Mammary epithelial cell (primary cell): ENCODE measurements around a stretch of chr7.

GRCh38 chr7:2079485-2080468, 153.0 kb downstream of the MAD1L1 start:
- CAGE, long polyA plus RNA, result no peak
- RRBS, result no CpG with 5 or more reads among the region's 30 CpGs

GRCh38 chr7:2082124-2082761, 150.5 kb downstream of the MAD1L1 start:
- CAGE, long polyA plus RNA, result no peak
- RRBS, result 96% methylated on average over 5 of the region's 20 CpGs

- CAGE, long polyA plus RNA, result no peak
- RRBS, result no CpG with 5 or more reads among the region's 46 CpGs
Observed at GRCh38 chr7:2108293-2109718, 123.9 kb downstream of the MAD1L1 start.

- CAGE, long polyA plus RNA, result no peak
- RRBS, result no CpG with 5 or more reads among the region's 23 CpGs
Observed at GRCh38 chr7:2120206-2120928, 112.4 kb downstream of the MAD1L1 start.

- CAGE, long polyA plus RNA, result no peak
- RRBS, result no CpG with 5 or more reads among the region's 13 CpGs
Observed at GRCh38 chr7:2133038-2133502, 99.7 kb downstream of the MAD1L1 start.

DNA sequence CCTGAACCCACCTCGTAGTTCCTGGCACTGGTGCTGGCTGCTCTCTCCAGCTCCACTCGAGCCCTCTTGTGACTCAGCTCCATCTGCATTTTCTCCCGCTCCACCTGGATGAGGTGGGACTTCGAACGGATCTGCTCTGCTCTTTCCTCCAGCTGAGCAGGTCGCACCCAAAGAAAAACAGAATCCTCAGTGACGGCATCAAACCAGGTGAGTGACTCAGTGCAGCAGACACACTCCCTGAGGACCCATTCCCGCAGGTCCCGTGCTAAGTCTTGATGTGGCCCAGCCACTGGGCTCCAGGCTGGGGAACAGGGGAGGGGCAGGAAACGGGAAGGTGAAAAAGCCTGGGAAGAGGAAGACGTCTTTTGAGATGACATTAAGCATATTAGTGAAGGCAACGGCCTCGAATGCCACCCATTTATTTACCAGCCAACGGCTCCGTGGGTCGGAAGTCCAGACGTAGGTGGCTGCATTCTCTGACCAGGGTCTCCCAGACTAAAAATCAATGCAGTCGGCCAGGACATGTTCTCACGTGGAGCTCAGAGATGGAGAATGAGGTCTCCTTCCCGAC, 7.3 kb downstream of the MAD1L1 start:
- CAGE, long polyA plus RNA, result no peak
- RRBS, result no CpG with 5 or more reads among the region's 20 CpGs

DNA sequence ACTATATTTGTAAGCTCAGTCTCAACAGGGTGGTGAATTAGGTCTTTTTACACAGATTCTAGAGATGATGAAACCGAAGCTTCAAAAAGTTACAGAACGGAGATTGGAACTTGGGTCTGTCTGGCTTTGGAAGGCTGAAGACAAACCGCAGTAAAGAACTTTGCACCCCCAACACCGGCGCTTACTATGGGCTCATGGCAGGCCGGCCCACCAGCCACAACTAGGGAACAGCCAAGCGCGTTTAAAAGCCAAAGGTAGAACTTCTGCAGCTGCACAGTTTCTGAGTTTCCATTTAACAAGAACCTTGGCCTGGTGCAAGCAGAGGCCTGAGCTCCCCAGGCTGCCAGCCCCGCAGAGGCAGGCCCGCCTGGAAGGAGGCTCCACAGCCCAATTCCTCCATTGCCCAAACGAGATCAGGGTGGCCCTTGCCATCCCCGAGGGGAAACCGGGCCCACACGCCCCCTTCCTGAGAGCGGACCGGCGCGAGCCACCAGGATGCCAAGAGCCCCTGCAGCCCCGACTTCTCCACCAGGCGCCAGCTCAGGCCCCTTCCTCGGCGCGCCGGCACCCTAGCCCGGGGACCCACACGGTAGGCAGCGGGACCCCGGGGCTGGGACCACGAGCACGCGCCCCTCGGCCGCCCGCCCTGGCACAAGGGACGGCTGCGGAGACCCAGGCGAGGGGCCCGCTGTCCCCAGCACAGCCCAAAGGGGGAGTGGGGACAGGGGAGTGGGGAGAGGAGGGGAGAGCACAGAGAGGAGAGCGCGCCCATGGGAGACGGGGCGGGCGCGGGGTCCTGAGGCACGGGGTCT, 598 bp downstream of the MAD1L1 start:
- CAGE, long polyA plus RNA, result no peak
- RRBS, result under 1% methylated on average over 8 of the region's 45 CpGs

GRCh38 chr7:2301094-2301885, 13.0 kb downstream of the SNX8 start:
- CAGE, long polyA plus RNA, result no peak
- RRBS, result no CpG with 5 or more reads among the region's 13 CpGs

DNA sequence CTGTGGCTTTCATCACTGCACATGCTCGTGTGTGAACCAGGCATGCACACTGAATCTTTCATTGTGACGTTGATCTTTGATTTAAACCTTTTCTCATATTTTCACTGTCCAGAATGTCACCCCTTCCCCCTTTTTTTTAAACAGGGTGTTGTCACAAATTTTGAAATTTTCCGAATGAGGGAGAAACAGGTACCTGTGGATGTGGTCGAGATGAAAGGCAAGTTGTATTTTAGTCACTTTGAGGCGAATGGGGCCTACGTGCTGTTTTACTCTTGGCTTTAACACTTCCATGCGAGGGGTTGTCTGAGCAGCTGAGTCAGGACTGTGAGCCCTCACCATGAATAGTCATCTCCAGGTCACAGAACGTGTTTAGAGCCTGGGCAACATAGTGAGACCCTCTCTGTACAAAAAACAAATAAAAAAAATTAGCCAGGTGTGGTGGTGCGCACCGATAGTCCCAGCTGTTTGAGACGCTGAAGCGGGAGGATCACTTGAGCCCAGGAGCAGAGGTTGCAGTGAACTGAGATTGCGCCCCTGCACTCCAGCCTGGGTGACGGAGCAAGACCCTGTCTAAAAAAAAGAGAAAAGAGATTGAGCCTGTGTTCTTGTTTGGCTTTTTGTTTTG, 17.1 kb downstream of the EIF3B start:
- CAGE, long polyA plus RNA, result no peak
- RRBS, result no CpG with 5 or more reads among the region's 14 CpGs

- CAGE, long polyA plus RNA, result no peak
- RRBS, result no CpG with 5 or more reads among the region's 13 CpGs
Observed at GRCh38 chr7:2375616-2376310, 21.1 kb downstream of the EIF3B start.

DNA sequence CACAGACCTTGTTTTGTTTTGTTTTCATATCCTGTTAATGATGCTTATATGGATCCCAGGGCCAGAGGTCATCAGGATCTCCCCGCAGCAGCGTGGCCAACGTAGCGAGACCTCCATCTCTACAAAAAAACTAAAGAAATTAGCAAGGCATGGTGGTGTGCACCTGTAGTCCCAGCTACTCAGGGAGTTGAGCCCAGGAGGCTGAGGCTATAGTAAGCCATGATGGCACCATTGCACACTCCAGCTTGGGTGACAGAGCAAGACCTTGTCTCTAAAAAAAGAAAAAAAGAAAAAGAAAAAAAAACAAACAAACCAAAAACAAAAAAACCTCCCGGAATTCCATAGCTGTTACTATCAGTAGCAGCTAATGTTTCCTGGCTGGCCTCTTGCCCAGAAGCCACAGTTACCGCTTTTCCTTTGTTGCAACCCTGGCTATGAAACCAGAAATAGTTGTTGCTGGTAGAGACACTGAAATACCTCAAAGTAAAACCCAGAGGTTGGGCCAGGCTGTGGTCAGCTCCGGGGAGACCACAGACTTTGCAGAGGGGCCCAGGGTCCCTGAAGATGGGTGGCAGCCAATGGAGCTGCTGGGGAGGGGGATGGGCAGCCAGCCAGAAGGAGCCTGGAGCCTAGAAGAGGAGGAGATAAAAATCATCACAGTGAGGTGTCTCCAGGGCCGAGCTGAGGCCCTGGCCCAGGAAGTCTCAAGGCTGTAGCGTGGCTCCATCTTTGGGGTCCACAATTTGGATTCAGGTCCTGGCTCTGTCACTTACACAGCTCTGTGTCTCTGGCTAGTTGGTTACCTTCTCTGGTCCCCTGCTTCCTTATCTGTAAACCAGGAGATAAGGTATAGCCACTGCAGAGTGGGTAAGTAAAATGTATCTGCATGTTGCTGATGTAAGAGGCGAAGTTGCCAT, 3.5 kb upstream of the CHST12 start:
- CAGE, long polyA plus RNA, result no peak
- RRBS, result no CpG with 5 or more reads among the region's 10 CpGs

DNA sequence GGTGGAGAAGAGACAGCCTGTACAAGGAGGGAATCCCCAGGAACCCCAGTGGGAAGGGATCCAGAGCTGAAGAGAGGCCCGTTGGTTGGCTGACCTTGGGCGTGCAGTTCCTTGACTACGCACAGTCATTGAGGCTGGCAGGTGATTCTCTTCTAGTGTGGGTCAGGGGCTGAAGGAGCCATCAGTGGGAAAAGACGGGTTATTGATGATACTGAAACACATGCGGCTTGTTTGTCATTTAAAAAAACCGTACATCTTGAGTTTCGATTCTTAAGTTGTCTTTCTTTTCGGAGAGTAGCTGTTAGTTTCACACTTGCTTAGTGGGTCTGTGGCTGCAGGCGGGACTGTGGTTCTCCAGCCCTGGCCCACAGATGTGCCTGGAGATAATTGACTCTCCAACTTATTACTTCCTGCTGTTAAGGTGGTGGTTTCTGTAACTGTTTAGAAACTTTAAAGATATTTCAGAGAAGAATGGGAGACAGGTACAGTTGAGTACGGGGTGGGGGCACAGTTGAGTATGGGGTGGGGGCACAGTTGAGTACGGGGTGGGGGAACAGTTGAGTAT, 2.5 kb downstream of the CHST12 start:
- CAGE, long polyA plus RNA, result no peak
- RRBS, result no CpG with 5 or more reads among the region's 11 CpGs

DNA sequence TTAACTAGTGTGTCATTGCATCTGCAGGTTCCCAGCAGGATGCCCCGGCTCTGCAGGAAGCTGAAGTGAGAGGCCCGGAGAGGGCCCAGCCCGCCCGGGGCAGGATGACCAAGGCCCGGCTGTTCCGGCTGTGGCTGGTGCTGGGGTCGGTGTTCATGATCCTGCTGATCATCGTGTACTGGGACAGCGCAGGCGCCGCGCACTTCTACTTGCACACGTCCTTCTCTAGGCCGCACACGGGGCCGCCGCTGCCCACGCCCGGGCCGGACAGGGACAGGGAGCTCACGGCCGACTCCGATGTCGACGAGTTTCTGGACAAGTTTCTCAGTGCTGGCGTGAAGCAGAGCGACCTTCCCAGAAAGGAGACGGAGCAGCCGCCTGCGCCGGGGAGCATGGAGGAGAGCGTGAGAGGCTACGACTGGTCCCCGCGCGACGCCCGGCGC, 29.1 kb downstream of the CHST12 start:
- CAGE, long polyA plus RNA, result no peak
- RRBS, result 98% methylated on average over 9 of the region's 39 CpGs

DNA sequence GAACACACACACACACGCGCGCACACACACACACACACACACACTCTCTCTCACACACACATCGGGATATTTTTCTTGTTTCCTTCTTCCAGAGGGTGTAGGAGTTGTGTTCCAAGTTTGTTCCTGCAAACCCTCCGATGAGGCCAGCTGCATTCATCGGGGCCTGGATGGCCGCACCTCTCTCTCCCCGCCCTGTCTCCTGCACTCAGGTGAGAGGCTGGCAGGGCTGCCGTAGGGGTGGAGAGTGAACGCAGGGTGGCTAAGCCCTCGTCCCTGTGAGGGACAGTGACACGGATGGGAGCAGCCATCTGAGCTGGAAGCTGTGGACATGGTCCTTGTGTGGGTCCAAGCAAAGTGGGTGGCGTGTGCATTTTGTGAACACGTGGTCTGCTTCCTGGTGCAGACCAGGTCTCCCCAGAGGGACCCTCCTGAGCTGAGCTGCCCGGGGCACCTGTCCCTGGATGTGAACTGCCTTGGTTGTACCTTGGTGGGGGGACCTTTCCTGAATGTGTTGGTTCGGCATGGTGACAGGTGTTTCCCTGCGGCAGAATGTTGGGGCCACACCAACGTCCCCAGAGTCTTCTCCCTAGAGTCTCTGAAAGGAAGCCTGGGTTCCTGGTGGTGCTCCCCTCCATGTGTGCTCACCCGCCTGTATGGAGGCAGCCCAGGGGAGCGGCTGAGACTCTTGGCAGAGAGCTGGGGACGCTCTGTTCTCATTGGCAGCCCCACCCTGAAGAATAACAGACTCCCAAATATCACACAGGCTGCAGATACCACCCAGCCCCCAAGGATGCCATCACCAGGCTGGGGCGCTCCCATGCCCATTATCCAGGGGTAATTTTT, 34.5 kb downstream of the CHST12 start:
- CAGE, long polyA plus RNA, result no peak
- RRBS, result no CpG with 5 or more reads among the region's 22 CpGs

DNA sequence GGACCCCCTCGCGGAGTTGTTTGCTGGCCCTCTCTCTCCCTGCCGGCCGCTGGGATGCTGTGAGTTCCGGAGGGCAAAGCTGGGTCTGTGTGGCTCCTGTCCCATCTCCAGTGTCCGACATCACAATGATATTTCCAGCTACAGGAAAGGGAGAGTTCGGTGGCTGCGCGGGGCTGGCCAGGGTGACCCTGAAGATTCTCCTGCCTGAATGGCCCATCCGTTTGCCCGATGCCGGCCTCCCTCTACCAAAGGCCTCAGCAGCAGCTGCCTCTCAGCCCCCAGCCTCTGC, 12.1 kb upstream of the LFNG start:
- CAGE, long polyA plus RNA, result no peak
- RRBS, result 97% methylated on average over 3 of the region's 12 CpGs

DNA sequence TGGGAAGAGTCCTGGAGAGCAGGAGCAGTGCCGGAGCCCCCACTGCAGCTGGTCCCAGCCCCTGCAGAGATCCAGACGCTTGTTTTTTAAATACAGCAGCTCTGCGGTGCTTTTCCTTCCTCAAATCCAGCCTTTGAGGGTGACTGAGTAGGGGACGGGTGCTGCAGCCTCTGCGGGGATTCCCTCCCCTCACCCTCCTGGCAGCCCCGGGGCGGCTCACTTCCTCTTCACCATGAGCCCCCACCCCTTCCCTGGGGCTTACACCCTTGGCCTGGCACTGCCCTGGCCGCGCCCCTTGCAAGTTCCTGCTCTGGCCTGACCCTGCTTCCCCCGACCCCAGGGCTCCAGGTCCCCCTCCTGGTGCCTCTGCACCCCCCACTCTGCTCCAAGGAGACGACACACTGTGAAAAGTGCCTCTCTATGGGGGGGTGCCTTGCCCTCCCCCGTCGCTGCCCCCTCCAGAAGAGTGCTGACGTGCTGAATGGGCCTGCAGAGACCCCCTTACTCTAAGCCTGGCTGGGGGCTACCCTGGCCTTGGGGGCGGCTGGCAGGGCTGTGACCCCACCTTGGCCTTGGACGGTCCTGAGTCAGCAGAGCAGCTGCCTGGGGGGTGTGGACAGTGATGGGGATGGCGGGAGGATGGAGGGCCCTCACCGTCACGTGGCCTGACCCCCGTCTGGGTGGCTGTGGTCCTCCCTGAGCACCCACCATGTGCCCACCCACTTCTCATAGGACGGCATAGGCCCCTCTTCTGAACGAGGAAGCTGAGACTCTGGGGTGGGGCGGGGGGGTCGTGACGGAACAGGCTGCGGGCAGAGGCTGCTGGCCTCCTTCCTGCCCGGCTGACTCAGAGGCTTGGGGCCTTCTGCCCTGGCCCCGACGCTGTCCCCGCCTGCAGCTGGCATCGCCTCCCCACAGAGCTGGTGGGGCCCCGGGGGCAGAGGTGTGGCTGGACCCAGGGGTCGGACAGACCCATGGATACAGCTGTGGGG, 9.8 kb downstream of the LFNG start:
- CAGE, long polyA plus RNA, result no peak
- RRBS, result 1% methylated on average over 3 of the region's 33 CpGs

DNA sequence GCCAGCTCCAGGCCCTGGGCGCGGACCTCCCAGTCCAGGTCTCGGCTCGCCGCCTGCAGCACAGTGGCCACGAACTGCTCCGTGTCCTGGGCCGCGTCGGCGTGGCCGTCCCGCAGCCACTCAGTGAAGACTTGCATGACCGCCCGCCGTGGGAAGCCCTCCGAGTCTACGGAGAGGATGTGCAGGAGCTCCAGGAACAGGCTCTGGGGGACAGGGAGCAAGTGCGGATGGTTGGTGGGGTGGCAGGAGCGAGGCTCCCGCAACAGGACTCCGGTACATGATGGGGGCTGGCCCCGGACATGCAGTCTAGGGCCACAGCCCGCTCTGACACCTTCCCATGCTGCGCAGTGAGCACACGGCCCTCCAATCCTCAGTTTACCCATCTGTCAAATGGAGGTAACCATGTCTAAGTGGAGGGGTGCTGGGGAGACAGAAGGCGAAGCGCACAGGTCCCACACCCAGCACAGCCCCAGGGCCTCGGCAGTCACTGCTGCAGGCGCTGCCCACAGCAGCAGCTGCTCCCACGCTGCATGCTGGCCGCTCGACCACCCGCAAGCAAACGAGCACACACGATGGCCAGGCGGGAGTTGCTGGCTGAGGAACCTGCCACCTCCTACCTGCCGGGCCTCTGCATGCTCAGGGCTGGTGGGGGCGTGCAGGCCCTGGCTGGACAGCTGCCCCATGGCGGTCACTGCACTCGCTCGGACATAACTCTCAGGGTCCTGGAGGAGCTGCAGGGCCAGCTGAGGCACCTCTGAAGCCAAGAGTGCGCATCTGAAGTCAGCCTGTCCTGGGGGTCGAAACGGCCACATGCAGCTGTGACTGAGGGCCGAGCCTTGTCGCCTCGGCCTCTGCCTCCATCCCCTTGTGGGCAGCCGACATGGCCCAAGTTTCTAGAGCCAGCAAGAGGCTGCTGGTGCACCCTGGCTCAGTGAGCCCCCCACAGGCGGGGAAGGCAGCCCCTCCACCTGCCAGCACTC, 16.5 kb downstream of the BRAT1 start:
- CAGE, long polyA plus RNA, result no peak
- RRBS, result no CpG with 5 or more reads among the region's 50 CpGs

- CAGE, long polyA plus RNA, result no peak
- RRBS, result no CpG with 5 or more reads among the region's 16 CpGs
Observed at GRCh38 chr7:2585996-2586548, 27.3 kb downstream of the IQCE start.

DNA sequence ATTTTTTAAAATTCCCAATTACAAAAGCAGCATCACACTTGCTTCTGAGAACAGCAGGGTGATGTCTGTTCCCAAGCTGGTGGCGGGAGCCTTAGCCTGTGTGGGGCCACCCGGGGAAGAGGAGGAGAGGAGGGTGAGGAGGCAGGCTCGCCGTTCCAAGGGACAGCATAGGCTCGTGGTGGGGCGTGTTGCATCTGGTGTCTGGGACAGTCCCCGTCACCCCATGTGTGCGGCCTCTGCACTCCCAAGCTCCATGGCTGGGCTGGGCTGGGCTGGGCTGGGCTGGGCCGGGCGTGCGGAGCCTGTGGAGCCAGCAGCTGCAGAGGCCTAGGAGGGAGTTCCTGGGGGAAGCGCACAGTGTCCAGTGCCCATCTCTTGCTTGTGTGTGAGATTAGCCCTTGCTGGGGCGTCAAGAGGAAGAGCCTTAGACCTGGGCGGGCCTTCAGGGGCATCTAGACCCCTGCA, 20.9 kb upstream of the TTYH3 start:
- CAGE, long polyA plus RNA, result no peak
- RRBS, result no CpG with 5 or more reads among the region's 14 CpGs

- CAGE, long polyA plus RNA, result no peak
- RRBS, result 79% methylated on average over 6 of the region's 35 CpGs
Observed at GRCh38 chr7:2638854-2639823, 7.4 kb downstream of the TTYH3 start.